H7 (cell line): ENCODE results near the genes ZBTB7A, SHD and TNFAIP8L1.

DNA sequence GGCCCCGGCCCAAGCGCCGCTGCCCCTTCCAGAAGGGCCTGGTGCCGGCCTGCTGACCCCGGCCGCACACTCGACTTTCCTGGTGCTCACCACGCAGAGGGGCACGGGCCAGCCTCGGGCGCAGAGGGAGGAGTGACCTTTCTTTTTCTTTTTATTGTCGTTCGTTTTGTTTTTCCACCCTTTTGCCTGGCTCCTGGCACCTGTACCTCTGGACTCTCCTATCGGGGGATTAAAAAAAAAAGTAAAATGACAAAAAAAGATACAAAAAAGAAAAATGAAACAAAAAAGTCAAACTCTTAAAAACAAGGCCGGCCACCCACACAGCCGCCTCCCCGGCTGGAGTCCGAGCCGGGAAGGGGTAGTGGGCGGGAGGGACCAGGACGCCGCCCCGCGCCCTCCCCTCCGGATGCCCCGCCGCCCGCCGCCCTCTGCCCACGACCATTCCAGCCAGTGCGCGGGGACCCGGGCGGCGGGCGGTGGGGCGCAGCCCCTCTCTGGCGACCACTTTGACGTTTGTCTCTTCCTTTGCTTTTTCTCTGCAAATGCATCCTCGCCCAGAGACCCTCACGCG lies 28.8 kb downstream of the ZBTB7A start:
- RAMPAGE, long total RNA: no peak

DNA sequence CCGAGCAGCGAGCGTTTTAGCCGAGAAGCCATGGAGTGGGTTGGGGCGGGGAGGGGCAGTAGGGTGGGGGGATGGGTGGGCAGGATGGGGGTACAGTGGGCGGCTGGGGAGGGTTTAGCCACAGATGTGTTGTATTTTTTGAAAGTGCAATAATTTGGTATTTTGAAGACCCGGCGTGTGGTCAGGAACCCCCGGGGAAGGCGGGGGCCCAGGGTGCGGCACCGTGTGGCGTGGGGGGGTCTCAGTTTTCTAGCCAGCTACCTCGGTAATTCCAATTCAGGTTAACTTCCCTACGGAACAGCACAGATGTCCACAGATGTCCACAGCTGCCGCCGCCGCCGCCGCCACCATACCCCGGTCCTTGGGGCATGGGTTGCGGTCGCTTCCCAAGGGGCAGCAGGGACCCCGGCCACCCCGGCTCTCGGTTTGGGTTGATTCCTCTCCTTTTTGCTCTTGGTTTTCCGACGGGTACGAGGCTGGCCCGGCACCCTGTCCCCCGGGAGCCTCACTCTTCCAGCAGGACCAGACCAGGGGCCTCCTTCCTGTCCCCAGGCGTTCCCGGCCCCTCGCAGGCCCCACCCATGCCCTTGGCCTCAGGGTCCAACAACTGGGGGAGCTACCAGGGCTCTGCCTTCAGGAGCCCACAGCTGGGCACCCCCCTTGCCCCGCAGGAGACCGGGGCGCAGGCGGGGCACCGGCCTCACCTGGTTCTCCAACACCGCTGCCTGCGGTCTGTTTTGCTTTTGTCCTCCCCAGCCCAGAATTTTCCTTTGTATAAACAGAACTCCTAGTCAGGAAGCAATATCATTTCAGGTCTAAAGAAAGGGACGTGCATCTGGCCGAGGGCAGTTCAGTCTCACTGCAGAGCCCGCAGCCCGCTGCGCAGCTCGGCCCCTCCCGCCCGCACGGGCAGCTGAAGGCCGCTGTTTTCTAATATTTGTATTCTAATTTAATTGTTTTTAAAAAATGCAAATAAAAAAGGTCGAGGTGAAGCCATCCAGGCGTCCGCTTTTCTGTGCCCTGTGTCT lies 28.0 kb downstream of the ZBTB7A start:
- RAMPAGE, long total RNA: no peak

- RAMPAGE, long total RNA: no peak
Measured at GRCh38 chr19:4066560-4067210, at the start of gene ZBTB7A. TSS of gene ZBTB7A (minus strand) at chr19:4066899.

- RAMPAGE, long total RNA: no peak
Measured at GRCh38 chr19:4081308-4081789, 14.7 kb upstream of the ZBTB7A start.

DNA sequence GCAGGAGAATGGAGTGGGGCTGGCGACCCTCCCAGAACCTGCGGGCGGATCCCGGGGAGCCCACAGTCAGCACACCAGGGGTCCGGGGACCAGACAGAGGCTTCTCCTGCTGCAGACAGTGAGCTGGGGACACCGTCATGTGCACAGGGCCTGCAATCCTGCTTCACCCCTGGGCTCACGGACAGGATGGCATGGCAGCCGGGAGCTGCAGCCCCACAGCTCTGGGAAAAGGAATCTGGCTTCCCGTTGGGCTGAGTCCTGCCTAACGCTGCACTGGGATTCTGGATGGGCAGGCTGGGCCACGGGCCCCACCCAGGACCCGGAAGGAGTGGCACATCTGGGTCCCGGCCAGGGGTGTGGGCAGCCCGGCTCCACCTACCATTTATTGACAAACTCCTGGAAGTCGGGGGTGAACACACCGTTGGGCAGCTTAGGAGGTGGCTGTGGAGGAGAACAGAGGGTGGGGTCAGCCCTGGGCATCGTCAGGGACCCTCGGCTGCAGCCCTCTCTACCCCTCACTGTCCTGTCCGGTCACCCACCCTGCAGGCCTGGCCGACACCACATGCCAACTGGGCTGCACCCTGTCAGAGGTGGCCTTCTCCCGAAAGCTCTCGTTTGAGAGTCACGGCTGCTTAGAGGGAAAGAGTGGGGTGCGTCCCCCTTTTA lies 28.4 kb upstream of the ZBTB7A start:
- RAMPAGE, long total RNA: no peak

GRCh38 chr19:4098104-4098924 lies 25.6 kb downstream of the MAP2K2 start:
- RAMPAGE, long total RNA: no peak

DNA sequence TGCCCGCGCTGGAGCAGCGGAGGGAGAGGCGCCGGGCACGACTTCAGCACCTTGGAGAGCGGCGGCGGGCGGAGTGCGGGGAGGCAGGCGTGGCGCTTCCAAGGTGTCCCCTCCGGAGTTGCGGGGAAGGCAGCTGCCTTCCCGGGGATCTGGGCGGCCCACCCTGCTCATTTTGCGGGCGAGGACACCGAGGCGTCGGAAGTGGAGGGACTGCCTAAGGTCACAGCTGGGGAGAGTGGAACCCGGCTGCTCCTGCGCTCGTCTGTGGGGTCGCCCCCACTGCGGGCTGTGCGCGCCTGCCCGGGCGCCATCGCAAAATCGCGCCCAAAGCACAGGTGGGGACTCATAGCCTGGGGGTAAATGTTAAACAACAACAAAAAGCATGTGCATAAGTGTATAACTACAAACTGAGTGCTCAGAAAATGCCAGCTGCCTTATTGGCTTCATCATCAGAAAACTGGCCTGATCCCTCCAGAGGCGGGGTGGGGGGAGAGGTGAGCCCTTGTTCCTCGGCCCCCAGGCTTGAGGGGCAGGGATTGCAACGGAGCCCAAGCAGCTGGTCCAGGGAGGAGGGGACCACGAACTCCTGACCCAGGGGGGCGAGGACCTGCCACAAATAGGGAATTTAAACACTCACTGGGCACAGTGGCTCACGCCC lies 9.1 kb downstream of the SIRT6 start:
- RAMPAGE, long total RNA: no peak

DNA sequence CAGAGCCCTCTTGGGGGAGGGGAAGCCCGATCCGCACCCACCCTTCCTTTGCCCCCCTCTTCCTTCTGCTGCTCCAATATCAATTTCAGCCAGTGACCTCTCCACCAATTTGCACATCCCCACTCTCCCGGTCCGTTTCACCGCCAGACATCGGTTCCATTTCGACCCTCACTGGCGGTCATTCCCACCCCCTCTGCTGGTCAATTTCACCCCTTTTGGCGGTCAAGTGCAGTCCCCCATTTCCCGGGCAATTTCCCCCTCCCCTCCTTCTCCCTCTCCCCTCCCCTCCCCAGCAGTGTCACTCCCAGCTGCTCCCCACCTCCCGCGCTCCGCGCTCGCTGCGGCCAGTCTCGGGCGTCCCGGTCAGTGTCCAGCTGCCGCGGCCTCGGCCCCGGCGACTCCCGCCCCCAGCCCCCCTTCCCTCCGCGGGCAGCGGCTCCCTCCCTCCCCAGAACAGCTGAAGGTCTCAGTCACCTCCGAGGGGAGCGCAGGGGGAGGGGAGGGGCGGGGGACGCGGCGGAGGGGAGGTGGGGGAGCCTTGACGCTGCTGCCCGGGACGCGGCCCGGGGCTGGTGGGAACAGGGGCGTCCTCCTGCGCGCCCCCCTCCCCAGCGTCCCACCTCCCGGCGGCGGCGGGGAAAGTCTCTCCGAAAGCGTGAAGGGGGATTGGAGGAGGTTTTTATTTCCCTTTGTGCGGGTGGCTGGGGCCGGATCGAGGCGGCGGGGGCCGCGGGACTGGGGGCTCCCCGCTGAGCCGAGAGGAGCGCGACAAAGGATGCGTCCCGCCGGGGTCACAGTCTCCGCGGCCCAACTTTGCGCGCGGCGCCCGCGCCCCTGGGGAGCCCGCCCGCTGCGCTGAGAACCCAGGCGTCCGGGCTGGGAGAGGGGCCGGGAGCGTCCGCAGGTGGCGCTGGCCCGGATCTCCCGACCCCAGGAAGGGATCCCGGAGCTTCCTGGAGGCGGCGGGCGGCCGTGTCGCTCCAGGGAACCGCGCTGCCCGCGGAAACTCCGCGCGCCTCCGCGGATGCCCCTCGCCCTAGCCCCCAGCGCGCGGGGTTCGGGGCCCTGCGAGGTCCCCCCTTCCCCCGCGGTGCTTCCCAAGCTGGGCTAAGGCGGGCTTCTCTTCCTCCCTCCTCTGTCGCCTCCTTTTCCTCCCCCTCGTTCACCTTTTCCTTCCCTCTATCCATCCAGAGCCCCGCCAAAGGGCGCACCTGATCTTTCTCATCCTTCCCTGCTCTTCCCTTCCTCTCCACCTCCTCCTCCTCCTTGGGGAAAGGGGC lies at the start of gene SHD:
Gene SHD (plus strand): TSS at position 544 of the 1,280 bp plus-strand sequence.
- RAMPAGE, long total RNA: no peak

DNA sequence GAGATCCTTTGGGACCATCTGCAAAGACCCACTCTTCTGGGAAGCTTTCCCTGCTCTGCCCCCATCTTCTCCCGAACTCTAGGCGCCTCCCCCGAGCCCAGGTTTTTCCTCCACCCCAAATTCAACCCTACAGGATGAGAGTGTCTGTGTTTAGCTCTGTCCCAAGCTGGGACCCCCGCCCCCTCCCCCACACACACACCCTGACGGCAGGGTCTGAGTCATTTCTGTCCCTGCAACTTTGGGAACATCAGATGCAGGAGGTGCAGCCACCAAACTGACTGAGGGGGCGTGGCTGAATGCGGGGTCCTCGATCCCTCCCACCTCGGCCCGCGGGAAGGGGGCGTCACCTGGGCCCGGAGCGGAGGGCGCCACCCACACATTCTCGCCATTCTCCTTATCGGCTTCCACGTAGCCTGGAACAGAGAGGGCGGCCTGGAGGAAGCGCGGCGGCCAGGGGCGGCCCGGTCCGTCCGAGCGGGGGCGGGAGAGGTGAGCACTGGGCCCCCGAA lies 12.0 kb downstream of the STAP2 start:
- RAMPAGE, long total RNA: no peak

- RAMPAGE, long total RNA: no peak
Measured at GRCh38 chr19:4345492-4346367, 2.4 kb downstream of the MPND start.

DNA sequence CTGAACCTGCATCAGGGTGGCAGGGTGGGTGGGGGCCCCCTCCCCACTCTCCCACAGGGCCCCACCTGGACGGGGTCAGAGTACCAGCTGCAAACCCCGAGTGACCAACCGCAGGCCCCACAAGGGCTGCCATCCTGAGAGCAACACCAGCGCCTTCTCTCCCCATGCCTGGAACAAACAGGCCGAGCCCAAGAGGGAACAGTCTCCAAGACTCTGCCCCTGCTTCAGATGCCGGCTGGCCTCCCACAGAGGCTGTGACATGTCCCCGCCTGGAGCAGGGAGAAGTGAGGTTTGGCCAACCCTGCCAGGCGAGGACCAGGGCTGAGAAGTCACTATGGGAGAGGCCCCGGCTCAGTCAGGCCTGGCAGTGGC lies 27.1 kb downstream of the MPND start:
- RAMPAGE, long total RNA: no peak

DNA sequence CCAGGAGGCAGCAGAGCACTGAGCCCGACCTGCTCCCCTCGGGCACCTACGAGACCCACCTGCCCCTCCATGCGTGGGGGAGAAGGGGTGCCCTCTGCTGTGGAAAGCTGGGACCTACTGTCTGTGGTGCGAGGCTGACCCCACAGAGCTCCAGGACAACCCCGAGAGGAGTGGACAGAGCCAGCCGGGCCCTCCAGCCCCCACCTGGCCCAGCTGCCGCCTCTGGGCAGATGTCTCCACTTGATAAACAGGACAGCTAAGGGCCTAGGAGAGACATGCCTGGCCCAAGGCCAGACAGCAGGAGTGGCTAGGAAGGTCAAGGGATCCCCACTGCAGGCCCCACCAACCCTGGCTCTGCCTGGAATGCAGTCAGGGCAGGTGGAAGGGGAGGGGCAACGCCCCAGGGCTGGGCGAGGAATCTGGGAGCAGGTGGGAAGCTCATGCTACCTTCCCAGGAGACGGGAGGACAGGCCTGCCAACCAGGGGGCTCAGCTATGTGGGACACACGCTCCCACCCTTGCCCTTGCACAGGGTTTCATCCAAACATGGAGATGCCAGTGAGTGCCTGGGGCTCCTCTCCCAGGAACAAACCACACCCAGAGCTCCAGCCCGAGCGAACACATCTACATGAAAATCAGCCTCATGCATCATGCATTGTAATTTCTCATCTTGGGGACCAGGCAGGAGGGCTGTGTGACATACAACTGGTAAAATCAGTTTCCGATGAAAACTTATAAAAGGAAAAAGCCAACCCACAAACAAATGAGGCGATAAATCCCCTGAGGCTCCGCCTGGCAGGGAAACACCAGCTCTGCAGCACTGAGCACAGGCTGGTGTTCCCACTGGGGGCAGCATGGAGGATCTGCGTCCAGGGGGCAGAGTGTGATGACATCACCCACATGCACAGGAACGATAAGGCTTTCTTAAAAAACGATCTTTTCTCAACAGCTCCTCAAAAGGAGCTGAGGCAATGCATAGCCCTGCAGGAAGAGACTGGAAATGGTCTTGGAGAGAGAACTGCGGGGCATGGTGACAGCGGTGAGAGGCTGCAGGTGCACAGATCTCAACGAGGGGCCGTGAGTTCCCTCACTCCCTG lies 25.0 kb downstream of the SH3GL1 start:
- RAMPAGE, long total RNA: no peak

- RAMPAGE, long total RNA: no peak
Measured at GRCh38 chr19:4448125-4449025, 9.2 kb downstream of the UBXN6 start.

- RAMPAGE, long total RNA: no peak
Measured at GRCh38 chr19:4474505-4475121, 2.5 kb downstream of the HDGFL2 start.

- RAMPAGE, long total RNA: no peak
Measured at GRCh38 chr19:4584949-4585387, 25.5 kb upstream of the SEMA6B start.

DNA sequence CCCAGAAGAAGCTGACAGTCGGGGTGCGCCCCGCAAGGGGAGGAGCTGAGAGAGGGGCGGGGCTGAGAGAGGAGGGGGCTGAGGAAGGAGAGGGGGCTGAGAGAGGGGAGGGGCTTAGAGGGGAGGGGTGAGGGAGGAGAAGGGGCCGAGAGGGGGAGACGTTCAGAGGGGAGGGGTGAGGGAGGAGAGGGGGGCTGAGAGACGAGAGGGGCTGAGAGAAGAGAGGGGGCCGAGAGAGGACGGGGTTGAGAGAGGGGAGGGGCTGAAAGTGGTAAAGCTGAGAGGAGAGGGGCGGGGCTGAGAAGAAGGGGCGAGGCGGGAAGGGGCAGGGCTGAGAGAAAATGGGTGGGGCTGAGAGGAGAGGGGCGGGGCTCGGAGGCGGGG lies 38.3 kb upstream of the SEMA6B start:
- RAMPAGE, long total RNA: no peak

DNA sequence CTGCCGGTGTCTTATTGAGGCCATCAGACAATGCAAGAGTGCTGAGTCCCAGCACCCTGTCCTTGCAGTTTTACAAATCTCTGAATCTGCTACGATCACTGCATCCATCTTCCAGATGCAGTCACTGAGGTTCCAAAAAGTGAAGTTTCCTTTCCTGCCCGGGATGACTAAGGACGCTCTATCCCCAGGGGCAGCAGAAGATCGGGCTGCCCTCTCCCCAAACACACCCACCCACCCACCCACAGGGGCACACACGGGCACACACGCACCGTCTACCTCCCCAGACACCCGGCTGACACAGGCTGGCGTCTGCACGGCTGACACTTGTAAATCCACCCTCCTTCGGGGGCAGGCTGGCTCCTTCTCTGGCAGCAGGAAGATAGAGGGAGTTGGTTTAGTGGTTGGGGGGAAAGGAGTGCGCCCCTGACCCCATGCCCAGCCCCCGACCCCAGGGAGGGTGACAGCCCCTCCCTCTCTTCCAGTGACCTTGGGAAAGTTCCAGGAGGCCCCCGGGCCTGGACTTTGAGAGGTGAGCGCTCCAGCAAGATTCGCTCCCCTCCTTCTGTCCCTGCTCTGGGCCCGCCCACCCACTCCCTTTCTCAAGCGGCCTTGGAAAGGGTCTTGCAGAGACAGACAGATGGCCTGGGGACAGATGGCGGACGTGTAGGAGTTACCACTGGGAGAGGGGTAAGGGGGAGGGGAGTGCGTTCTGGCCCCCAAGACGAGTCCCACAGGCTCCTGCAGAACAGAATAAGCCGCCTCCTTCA lies 3.9 kb upstream of the TNFAIP8L1 start:
- RAMPAGE, long total RNA: no peak

GRCh38 chr19:4638786-4640156 lies at the start of gene TNFAIP8L1:
TSS of gene TNFAIP8L1 (plus strand) at chr19:4639516.
- RAMPAGE, long total RNA: no peak

- RAMPAGE, long total RNA: no peak
Measured at GRCh38 chr19:4654279-4655360, 15.3 kb downstream of the TNFAIP8L1 start.

GRCh38 chr19:4697104-4697661 lies 26.5 kb downstream of the DPP9 start:
- RAMPAGE, long total RNA: no peak